Measurements from ENCODE around the gene MAP2.

DNA sequence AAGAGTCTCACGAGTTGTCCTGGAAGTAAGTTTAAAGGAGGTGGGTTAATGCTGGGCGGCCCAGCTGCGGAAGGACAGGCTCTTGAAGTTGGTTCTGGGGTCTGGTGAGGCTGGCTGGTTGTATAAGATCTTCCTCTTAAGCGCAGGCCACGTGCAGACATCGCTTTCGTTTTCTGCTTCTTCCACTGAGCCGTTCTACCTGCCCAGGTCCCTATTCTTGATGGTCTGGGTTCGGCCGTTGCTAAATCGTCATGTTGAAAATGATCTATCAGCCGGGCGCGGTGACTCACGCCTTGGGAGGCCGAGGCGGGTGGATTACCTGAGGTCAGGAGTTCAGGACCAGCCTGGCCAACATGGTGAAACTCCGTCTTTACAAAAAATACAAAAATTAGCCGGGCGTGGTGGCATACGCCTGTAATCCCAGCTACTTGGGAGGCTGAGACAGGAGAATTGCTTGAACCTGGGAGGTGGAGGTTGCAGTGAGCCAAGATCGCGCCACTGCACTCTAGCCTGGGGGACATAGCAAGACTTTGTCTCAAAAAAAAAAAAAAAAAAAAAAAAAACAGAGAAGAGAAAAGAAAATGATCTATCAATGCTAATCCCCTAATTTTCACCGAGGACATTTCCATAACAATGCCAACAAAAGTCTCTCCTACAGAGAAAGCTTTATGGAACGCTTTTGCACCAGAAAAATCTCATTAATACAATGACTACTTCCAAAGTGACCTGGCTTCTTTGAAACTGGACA is 491 bp downstream of the FASTKD2 start:
- PRO-cap: no peak

DNA sequence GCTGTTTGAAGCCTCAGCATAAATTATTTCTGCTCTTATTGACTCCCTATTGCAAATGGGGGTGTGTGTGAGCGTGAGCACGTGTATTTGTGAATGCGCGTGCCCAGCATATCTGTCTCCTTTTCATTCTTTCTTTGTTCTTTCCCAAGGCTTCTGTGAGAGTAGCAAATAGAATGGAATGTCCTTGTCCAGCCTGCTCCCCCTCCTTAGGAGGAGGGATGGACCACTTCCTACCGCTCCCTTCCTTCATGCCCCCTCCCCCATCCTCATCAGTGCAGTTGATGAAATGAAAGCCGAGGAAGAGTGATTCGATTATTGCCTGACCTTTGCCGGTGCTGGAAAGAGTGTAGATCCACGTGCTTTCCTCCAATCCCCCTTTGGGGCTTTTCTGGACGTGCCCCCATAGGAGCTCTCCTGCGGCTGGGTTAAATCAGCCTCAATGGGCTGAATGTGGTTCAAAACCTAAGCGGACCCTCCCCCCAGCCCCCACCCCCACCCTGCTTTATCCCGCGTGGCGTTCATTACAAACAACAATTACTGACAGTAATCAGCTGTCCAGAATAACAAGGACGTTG is 102.0 kb downstream of the CPO start:
- PRO-cap: no peak

- PRO-cap: no peak
Measured at GRCh38 chr2:207073498-207074148, 92.1 kb downstream of the KLF7 start.

DNA sequence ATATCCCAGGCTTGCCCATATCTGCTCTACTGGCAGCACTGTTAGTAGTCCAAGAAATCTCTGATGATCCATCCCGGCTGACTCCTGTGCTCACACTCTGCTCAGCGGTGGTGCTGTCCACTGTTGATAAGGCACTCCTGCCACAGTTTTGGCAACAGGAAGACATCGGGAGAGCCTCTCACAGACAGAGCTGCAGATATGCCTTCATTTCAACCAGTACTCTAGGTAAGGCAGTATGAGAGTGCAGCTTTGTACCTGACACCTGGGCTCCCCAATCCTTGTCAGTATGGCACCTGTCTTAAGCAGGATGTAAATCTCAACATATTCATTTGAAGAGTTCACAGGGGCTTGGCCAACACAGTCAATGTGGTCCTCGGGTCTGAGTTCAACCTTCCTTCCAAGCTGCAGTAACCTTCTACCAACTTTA is 16.4 kb downstream of the KLF7 start:
- PRO-cap: no peak

- PRO-cap: no peak
Measured at GRCh38 chr2:207157884-207158255, 7.9 kb downstream of the KLF7 start.

GRCh38 chr2:207770787-207771434 is 1.2 kb upstream of the FZD5 start:
- PRO-cap: no peak

- PRO-cap: no peak
Measured at GRCh38 chr2:207849515-207849746, 79.7 kb upstream of the FZD5 start.

- PRO-cap: no peak
Measured at GRCh38 chr2:207902692-207903156, 122.6 kb downstream of the PLEKHM3 start.

DNA sequence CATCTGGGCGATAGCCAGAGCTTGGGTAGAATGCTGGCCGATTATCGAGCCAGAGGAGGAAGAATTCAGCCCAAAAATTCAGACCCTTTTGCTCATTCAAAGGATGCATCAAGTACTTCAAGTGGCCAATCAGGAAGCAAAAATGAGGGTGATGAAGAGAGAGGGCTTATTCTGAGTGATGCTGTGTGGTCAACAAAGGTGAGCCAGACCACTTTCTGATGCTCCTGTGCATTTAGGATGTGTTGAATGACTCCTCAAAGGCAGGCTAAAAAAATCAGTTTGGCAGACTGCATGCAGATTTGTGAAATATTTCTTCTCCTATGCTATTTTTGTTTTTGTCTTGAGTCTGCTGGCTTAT is 60.2 kb downstream of the PIKFYVE start:
- PRO-cap: no peak

GRCh38 chr2:209368937-209369308 is 54.9 kb upstream of the MAP2 start:
- PRO-cap: no peak

DNA sequence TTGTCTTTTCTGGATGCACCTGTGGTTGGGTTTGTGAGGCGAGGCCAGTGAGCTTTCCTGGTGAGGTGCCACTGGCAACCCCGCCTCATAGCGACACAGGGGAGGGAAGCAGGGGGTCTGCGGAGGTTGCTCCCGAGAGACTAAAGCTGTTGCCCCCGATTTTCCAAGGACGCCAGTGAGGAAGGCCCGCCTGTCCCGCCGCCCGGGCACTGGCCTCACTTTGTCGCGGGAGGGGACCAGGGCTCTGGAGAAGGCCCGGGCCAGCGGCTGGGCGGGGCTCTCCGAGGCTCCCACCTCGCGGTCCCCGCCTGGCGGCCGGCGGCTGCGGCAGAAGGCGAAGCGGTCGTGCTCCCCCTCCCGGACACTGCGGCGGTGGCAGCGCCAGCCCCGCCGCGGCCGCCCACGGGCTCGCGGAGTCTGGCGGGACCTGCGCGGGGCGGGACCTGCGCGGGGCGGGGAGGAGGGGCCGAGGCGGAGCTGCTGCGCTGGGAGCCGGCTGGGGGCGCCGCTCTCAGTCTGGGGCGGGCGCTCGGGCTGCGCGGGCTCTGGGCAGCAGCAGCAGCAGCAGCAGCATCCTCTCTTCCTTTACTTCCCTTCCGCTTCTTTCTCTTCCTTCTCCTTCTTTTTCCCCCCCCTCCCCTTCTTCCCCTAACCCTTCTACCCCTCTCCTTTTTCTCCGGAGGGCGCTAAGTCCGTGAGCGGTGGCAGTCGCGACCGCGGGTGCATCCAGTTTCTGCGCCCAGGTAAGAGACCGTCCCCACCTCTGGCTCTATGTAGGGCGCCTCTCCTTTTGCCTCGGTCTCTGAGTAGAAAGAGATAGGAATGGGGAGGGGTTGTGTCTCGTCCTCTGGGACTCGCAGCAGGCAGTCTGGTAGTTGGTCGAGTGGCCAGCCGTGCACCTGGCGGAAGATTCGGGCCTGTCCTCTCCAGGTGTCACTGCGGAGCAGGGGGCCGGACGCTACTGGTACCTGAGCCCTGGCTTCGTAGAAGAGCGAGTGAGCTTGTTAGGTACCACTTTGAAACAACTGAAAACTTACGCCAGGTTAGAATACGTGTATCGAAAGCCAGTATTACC is at the start of gene MAP2:
Gene MAP2, plus strand, starts transcription at position 514 of the 1,075 bp plus-strand sequence.
- PRO-cap: unidirectional peak, plus-strand start at position 514 of the sequence

- PRO-cap: no peak
Measured at GRCh38 chr2:209817712-209818416, 46.2 kb downstream of the UNC80 start.

- PRO-cap: bidirectional peak, plus-strand start at chr2:210171552, minus-strand start at chr2:210171409; unidirectional peak, plus-strand start at chr2:210171761
Measured at GRCh38 chr2:210171478-210171950, 305 bp upstream of the KANSL1L start.

GRCh38 chr2:210555527-210555815 is 928 bp upstream of the CPS1 start:
- PRO-cap: no peak

GRCh38 chr2:213227253-213228001 is 56.8 kb upstream of the SPAG16 start:
- PRO-cap: no peak

DNA sequence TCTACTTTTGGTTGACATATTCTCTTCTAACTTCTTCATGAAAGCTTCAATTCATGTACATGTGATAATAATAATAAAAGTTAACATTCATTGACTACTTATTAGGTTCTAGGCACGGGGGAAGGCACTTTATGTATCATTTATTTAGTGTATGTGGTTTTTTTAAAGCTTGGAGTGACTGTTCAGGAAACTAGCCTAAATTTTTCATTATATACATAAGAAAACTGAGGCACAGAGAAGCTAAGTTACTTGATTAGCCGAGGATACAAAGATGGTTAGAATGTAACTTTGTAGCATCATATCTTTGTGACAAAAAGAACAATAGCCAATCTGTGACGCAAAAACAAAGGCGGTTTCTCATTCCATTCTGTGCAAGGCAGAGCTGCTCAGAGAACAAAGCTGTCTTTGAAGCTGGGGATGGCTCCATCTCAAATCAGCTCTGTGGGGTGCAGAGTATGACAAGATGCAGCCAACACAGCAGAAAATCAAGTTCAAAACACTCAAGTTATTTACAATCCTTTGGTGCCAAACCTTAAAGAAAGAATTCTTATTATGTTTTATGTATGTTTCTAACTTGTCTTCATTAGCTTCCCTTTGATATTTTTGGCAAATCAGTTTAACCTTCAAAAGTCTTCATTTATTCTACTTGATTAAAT is 82.0 kb upstream of the VWC2L start:
- PRO-cap: no peak

DNA sequence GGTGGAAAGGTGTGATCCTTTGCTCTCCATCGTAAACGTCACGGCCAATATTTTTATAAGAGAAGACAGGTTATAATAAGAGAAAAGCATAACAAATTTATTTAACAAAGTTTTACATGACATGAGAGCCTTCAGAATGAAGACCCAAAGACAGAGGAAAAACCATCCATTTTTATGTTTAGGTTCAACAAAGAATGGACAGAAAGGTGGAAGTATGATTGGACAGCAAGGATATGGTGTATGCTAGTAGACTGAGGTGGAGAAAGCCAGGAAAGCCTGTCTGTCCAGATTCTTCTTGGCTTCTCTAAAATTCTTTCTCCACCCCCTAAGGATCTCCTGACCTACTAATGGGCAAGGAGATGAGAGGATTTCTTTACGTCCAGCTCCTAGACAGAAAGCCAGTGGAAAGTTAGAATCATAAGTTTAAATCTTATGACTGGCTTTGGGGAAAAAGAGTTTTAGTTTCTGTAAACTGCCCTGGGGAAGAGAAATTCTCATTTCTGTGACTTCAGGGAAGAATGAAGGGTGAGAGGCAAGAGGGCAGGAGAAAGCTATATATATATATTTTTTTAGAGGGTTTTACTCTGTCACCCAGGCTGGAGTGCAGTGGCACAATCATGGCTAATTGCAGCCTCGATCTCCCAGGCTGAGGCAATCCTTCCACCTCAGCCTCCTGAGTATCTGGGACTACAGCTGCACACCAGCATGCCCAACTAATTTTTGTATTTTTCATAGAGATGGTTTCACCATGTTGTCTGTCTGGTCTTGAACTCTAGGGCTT is 3.1 kb downstream of the ATIC start:
- PRO-cap: no peak

DNA sequence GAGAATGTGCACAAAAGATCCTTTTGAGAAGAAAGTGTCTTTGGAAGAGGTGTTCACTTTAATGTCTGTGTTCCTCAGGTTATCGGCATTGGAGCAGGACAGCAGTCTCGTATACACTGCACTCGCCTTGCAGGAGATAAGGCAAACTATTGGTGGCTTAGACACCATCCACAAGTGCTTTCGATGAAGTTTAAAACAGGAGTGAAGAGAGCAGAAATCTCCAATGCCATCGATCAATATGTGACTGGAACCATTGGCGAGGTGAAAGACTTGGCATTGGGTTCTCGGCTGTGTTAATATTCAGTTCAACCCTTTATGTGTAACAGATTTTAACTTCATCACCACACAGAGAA is 34.8 kb downstream of the ATIC start:
- PRO-cap: no peak

GRCh38 chr2:215360491-215361711 is 49.0 kb downstream of the ATIC start:
- PRO-cap: no peak

- PRO-cap: no peak
Measured at GRCh38 chr2:215407976-215408661, 27.7 kb downstream of the FN1 start.

Data from ileum (tissue), 1 donor.